Airway epithelial cell (primary cell): ENCODE measurements around a stretch of chr7.

- RAMPAGE, long total RNA, result no peak
Measured at GRCh38 chr7:24910791-24911444, 69.1 kb downstream of the OSBPL3 start.

GRCh38 chr7:25069958-25070254 lies 55.2 kb downstream of the CYCS start:
- RAMPAGE, long total RNA, result no peak

DNA sequence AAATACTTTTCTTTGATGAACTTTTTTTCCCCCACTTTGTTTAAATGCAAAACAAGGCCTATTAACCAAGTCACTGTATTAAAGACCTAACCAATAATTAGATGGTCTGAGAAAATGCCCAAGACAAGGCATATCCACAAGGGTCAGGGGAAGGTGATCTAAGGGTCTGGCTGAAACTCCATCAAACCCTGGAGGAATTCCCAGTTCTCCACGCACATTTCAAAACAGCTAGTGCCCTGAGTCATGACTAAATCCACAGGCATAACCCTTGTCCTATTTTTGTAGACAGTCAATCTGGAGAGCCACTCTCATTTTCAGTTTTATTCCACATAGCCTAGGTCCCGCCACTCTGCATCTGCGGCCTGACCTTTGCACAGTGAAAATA lies 201.3 kb upstream of the NPVF start:
- RAMPAGE, long total RNA, result no peak

DNA sequence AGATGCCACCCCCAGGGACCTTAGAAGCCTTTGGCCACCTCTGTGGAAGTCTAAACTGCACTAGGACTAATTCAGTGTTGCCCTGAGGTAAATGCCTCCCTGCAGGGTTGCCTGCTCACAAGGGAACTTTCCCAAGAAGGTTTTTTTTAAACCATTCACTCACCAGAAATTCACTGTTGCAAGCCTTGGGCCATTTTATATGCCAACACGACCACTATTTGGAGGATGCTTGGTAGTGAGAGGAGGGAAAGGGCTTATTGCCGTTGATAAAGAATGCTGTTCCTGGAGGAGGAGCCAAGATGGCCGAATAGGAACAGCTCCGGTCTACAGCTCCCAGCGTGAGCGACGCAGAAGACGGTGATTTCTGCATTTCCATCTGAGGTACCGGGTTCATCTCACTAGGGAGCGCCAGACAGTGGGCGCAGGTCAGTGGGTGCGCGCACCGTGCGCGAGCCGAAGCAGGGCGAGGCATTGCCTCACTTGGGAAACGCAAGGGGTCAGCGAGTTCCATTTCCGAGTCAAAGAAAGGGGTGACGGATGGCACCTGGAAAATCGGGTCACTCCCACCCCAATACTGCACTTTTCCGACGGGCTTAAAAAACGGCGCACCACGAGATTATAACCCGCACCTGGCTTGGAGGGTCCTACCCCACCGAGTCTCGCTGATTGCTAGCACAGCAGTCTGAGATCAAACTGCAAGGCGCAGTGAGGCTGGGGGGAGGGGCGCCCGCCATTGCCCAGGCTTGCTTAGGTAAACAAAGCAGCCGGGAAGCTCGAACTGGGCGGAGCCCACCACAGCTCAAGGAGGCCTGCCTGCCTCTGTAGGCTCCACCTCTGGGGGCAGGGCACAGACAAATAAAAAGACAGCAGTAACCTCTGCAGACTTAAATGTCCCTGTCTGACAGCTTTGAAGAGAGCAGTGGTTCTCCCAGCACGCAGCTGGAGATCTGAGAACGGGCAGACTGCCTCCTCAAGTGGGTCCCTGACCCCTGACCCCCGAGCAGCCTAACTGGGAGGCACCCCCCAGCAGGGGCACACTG lies 408.1 kb upstream of the NFE2L3 start:
- RAMPAGE, long total RNA, result no peak

- RAMPAGE, long total RNA, result no peak
Measured at GRCh38 chr7:25849372-25850226, 302.4 kb upstream of the NFE2L3 start.

DNA sequence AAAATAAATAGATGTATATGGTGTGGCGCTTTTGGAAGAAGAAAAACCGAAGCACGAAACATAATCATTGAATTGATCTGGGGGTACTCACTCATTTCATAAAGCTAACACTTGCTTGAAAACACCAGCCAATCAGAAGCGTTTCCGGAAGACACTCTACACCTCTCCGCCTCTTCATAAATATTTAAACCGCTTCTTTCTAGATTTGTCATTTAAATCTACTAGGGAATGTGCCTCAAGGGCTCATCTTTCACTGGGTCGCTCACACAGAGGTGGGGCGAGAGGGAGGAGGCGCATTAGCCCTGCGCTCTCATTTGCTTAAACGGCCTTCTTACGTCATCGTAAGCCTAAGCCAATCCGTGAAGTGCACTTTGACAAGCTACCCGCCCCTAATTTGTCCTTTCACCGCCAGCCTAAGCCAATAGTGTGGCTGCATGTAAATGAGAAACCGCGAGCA lies 289.9 kb upstream of the NFE2L3 start:
- RAMPAGE, long total RNA, result no peak

- RAMPAGE, long total RNA, result no peak
Measured at GRCh38 chr7:26078739-26079458, 73.1 kb upstream of the NFE2L3 start.

DNA sequence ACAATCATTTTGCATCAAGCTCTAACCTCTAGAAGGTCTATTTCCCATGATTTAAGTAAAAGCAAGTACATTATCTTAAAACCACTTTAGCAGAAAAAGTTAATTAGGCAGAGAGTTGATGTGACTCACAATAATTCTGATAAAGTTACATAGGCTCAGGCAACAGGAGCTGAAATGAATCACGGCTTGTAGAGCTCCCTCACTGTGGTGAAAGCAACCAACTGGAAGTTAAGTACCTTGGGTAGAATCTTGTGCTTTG lies 68.9 kb upstream of the NFE2L3 start:
- RAMPAGE, long total RNA, result no peak

GRCh38 chr7:26188538-26189237 lies 11.9 kb downstream of the HNRNPA2B1 start:
- RAMPAGE, long total RNA, result no peak

DNA sequence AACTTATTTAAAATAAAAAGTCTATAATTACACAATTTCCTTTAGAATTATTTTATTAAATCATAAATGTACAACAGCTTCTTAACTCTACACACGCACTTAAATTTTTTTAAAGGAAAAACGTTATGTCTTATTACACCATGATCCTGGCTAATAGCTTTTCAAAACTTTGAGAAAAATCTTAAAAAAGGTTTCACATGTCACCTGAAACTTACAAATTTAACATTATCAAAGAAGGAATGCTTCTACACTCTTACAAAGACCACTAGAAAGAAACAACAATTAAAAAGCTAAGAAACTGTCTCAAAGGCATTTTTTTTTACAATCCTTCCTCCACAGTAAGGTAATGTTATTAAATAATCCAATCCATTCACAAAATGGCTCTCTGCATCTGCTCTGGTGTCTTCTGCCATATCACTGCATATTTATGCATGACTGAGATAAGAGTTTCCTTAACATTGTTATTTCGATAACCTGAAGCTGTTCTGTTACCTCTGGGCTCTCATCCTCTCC lies 8.7 kb downstream of the HNRNPA2B1 start:
- RAMPAGE, long total RNA, result no peak

DNA sequence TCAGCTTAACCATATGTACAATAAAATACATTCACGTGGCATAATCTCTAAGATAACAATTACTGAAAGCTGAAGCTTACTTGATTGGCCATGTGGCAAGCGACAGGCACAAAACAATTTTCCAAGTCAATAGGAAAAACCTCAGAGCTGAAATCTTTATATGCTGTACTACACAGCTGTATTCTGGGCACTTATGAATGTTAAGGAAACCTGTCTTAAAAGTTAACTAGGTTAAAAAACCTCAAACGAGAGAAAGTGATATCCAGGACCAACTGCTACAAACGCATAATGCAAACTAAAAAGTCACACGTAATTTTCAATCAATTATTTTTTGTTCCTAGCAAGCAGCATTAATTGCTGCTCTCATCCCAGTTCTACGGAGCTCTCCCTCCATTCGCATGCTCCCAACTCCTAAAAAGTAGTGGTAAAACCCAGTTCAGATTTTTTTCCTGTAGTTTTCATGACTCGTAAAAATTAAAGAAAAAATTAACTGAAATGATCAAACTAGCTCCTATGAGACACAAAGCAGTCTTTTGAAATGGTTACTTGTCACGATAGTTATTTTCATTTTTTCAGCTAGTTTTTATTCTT lies 2.0 kb downstream of the HNRNPA2B1 start:
- RAMPAGE, long total RNA, result no peak

GRCh38 chr7:26211426-26212440 lies 10.2 kb downstream of the CBX3 start:
- RAMPAGE, long total RNA, result no peak

GRCh38 chr7:26293441-26293803 lies 1.8 kb downstream of the SNX10 start:
- RAMPAGE, long total RNA, result no peak

- RAMPAGE, long total RNA, result no peak
Measured at GRCh38 chr7:26332726-26333282, 41.1 kb downstream of the SNX10 start.

GRCh38 chr7:26363295-26363819 lies 71.7 kb downstream of the SNX10 start:
- RAMPAGE, long total RNA, result no peak

DNA sequence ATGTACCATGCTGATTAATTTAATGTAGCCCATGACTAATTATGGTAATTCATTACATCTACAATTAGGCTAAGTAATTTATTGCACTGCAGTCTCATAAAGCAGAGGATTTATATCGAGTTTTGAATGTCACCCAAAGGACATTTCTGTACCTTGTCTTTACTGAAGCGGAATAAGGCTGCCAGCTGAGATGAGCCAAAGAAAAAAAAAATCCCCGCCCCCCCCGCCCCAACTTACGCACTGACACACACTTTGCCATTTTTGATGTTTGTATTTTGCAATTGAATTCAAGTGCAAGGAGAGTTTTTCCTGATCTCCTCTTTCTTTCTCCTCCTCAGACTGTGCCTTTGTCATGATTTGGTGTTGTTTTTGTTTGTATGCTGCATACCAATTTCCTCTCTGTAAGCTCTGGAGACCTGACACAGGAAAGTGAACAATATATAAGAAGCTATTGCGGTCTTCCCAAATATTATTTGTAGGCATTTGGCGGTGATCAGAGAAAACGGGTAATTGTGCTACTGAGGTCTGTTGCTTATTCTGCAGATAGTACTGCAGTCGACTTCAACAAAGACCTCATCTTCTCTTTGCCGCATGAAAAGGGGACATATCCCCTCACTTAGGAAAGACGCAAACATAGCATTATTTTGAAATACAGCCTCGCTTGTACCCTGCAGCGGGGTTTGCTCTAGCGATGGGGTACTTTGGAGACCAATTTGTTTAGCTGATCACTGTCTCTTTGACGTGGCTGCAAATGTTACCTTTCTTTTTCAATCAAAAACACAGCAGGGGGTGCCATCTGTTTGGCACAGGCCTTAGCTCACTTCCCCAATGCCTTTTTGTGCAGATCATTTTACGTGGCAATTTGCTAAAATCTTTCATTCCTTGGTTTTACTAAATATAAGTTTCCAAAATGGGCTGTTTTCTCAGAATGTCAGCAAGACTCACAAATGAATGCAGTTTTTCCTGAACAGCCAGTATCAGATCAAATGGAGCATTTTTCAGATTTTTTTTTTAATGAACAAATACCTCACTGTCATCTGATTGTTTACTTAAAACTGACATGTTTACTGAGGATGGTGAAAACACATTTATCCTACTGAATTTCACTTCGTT lies 206.5 kb downstream of the SKAP2 start:
- RAMPAGE, long total RNA, result no peak

GRCh38 chr7:26658642-26658999 lies 205.8 kb downstream of the SKAP2 start:
- RAMPAGE, long total RNA, result no peak

DNA sequence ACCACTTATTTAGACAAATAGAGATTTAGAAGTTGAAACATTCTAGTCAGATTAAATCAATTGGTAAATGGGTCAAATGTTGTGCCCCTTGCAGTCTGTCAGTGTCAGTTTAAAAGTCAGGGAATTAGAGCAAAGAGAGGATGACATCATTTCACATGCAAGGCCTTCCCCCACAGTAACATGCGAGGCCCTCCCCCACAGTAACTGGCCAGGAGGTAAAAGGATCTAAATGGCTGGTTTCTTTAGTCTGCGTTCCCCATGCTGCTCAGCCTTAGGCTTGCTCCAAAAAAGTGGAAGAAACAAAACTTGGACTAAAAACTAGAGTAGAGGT lies 177.8 kb downstream of the SKAP2 start:
- RAMPAGE, long total RNA, result no peak

DNA sequence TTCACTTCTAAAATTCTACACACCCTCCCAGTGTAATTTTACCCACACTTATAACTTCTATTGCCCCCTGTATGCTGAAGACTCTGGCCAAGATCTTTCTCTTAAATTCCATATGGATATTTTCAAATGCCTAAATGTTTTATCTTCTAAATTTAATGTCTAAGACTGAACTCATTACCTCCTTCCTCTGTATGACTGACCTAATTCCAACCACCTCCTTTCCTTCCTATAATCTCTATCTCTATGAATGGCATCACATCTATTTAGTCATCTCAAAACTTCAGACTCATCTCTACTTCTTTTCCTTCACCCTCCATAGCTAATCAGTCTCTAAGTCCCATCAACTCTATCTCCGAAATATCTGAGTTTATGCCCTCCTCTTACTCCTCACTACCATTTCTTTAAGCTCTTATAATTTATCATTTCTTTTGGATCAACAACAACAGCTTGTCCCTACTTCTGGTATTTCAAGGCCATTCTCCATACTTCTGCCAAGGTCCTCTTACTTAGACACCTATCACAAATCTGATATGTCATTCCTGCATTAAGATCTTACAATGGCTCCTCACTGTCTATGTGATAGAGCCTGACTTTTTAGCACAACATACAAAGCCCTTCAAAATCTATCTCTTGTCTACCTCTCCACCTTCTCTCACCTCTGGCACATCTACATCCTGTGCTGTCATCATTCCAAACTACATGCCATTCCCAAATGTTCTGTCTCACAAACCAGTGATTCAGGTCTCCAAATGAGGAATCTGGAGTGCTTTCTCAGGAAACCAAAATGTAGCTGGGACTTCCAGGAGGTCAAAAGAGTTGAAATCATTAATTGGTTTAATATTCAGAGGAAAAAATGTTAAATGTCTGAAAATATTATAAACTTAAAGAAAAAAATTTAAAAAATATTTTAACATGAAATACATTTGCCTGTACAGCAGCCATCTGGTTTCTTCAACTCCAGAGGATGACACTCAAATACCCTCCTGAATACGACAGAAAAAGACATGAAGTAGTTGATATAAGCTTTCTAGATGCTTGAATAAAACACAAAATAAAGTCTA lies 87.8 kb downstream of the SKAP2 start:
- RAMPAGE, long total RNA, result no peak

DNA sequence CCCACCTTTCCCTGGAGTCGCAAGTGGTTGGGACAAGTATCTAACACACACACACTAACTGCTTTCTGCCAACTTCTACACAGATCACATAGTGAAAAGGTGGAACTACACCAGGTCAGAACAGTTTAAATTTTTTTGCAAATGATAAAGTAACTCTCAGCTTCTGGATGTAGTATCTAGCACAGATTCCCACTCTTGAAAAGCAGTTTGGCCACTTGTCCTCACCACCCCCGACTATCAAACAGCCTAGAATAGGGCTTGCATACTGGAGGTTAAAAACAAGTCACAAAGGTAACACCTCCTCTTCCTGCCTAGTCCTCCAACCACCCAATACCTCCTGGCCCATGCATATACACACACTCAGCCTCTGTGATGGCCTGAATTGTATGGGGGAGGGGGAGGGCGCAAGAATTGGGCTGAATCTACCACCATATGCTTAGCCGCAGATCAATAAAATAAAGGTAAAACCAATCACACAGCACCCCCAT lies 5.7 kb downstream of the SKAP2 start:
- RAMPAGE, long total RNA, result no peak